ENCODE measurements around the gene TMEM265.

GRCh38 chr16:30094624-30095200 is 1.3 kb downstream of the YPEL3 start:
- RRBS, result no CpG with 5 or more reads among the region's 12 CpGs

DNA sequence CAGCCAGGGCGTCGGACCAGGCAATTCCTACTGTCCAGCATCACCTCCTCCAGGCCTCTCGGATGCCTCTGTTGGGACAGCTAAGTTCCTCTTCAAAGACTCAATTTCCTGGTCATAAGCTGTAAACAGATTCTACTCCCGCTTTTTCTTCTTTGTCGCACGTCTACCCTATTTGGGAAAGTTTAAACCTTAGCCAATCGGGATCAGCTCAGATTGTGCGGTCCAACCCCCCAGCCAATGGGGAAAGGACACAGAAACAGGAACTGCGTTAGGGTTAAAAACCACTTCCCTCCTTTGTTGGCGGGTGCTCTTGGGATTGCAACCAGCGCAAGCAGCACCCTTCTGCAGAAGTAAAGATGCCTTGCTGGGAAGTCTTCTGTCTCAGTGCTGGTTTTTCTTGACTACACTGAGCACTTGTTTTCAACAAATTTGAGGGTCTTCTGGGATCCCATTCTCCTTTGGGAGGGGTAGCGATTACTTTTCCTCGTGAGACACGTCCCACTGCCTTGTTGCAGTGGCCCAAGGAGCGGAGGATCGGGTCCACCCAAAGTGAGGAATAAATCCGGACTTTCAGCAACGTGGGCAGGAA is 863 bp upstream of the YPEL3 start:
- RRBS, result no CpG with 5 or more reads among the region's 18 CpGs

GRCh38 chr16:30124225-30124826 is 1.3 kb upstream of the MAPK3 start:
- RRBS, result no CpG with 5 or more reads among the region's 4 CpGs

DNA sequence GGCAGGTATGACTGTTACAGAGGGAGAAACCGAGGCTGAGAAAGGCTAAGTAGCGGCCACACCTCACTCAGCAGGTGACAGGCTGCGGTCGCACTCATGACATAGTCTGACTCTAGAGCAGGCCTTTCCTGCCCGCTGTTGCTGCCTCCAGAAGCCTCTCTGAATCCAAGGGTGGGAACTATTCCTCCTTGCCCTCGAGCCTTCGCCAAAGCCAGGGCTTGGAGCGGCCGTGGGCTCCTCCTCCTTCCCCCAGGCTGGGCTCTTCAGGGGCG is 776 bp upstream of the CORO1A start:
- RRBS, result no CpG with 5 or more reads among the region's 10 CpGs

DNA sequence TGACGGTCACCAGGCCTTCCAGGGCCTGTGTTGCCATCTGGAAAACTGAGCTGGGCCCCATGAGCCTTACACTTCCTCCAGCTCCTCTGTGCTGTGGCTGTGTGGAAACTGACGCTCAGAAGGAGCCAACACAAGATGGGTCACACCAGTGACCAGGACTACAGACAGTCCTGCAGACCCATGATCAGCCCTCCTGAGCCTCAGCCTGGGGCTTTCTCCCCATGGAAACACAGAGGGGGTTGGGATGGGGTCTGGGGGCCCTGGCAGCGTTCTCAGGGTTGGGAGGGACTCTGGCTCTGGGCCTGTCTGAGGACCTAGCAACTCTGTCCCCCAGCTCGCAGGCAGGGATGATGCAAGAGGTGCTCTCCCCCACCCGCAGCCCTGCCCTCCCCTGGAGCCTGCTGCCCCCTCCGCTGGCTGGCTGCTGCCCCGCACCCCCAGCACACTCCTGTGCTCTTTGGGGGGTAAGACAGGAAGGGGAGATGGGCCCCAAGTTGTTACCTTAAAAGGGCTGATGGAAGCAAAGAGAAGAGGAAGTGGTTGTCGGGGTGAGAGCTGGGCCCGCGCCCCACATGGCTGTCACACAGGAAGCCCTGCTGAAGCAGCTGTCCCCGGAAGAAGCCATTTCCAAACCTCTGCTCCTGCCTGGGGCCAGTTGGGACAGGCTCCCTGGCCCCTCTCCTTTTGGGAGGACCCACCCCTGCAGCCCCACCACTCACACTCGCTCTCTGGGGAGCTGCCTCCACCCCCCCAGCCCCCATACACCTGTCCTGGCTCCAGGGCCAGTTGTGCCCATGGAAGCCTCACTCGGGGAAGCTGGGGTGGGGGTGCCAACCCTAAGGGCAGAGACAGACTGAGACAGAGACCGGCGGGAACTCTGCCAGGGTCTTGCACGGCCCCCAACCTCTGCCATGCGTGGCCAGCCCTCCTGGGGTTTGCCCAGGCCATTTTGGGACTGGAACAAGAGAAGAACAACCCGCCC is 2.4 kb downstream of the CORO1A start:
- RRBS, result no CpG with 5 or more reads among the region's 18 CpGs

DNA sequence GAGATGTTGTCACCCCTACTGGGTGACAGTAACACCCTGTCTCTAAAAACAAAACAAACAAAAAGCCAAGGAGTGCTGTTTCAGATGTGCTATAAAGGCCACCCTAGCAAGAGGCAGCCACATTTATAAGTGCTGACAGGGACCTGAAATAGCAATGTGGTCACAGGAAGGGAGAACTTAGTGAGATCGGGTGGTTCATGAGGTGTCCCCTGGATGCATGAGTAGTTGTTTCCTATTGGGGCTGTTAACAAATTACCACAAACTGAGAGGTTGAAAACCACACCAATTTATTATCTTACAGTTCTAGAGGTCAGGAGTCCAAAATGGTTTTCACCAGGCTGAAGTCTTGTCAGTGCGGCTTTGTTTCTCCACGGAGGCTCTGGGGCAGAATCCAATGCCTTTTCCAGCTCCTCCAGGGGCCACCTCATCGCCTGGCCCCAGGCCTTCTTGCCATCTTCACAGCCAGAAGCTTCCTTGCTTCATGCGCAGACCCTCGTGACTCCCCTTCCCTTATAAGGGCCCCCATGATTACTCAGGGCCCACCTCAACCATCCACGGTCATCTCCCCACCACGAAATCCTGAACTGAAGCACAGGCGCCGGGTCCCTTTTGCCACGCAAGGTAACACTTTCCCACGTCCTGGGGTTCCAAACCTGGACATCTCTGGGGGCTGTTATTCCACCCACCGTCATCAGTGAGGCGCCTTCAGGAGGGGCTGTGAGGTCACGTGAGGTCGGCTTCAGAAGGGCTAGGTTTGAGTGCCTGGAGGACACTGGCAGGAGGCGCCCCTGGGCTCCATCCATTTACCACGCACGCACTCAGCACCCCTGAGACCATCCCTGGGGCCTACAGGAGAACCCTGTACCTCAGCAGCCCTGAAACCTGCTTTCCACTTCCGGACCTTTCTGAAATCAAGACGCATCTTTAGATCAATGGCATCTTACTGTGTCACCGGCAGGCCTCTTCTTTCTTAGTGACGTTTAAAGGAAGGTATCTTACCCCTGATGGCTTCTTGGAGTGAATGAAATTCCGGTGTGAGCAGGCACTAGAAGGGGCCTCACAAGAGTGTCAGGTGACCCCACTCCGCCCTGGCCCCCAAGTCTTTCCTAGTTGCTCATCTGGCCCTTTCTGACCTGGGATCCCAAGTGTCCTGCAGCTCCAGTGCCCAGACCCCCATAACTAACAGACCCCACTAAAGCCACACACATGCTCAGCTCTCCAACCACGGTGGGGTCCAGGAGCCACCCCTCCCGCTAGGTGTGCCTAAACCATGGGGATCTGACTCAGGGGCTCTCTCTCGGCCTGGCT is 4.2 kb downstream of the CD2BP2 start:
- RRBS, result 100% methylated on average over 2 of the region's 28 CpGs

GRCh38 chr16:30352931-30353636 is 2.0 kb downstream of the CD2BP2 start:
- RRBS, result no CpG with 5 or more reads among the region's 19 CpGs

- RRBS, result no CpG with 5 or more reads among the region's 7 CpGs
Measured at GRCh38 chr16:30372805-30373181, 1.8 kb upstream of the MYL11 start.

- RRBS, result no CpG with 5 or more reads among the region's 20 CpGs
Measured at GRCh38 chr16:30429523-30429885, 326 bp downstream of the DCTPP1 start.

- RRBS, result 63% methylated on average over 10 of the region's 39 CpGs
Measured at GRCh38 chr16:30524117-30524846, 2.1 kb downstream of the ZNF768 start.

- RRBS, result 88% methylated on average over 13 of the region's 42 CpGs
Measured at GRCh38 chr16:30663976-30665193, 6.2 kb downstream of the FBRS start.

- RRBS, result no CpG with 5 or more reads among the region's 7 CpGs
Measured at GRCh38 chr16:30710670-30711177, 11.8 kb downstream of the SRCAP start.

DNA sequence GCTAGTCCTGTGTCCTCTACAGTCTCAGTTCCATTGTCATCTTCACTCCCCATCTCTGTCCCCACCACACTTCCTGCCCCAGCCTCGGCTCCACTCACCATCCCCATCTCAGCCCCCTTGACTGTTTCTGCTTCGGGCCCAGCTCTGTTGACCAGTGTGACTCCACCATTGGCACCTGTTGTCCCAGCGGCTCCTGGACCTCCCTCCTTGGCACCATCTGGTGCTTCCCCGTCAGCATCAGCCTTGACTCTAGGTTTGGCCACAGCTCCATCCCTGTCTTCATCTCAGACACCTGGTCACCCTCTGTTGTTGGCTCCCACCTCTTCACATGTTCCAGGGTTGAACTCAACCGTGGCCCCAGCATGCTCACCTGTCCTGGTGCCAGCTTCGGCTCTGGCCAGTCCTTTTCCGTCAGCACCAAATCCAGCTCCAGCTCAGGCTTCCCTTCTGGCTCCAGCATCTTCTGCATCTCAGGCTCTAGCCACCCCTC is 16.7 kb upstream of the TMEM265 start:
- RRBS, result no CpG with 5 or more reads among the region's 7 CpGs

GRCh38 chr16:30740265-30741045 is at the start of gene TMEM265:
Gene TMEM265 (plus strand): TSS chr16:30740642.
- RRBS, result no CpG with 5 or more reads among the region's 8 CpGs

GRCh38 chr16:30741271-30742260 is 1.1 kb downstream of the TMEM265 start:
- RRBS, result no CpG with 5 or more reads among the region's 10 CpGs

DNA sequence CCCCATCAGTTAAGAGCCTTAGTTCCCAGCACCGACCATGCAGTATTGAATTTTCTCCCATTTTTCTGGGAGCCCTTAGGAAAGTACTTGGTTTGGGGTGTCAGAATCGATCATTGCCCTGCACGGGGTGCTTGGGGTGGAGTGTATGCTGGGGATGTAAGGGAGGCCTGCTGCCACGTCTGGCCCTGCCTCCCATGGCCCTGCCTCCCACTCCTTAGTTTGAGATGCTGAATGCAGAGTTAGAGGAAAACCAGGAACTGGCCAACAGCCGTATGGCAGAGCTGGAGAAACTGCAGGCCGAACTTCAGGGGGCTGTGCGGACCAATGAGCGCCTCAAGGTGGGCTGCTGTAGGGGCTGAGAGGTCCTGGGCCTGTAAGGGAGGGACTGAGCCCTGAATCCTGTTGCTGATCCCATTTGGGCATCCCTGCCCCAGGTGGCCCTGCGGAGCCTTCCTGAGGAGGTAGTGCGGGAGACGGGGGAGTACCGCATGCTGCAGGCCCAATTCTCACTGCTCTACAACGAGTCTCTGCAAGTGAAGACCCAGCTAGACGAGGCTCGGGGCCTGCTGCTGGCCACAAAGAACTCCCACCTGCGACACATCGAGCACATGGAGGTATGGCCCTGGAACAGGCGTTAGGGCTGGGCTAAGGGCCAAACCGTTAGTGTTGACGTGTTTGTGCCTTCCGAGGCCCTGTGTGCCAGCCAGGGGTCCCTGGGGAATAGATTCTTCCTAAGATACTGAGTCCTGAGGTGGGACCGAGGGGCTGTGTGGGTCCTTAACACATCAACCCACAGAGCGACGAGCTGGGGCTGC is 4.0 kb downstream of the RNF40 start:
- RRBS, result no CpG with 5 or more reads among the region's 24 CpGs

DNA sequence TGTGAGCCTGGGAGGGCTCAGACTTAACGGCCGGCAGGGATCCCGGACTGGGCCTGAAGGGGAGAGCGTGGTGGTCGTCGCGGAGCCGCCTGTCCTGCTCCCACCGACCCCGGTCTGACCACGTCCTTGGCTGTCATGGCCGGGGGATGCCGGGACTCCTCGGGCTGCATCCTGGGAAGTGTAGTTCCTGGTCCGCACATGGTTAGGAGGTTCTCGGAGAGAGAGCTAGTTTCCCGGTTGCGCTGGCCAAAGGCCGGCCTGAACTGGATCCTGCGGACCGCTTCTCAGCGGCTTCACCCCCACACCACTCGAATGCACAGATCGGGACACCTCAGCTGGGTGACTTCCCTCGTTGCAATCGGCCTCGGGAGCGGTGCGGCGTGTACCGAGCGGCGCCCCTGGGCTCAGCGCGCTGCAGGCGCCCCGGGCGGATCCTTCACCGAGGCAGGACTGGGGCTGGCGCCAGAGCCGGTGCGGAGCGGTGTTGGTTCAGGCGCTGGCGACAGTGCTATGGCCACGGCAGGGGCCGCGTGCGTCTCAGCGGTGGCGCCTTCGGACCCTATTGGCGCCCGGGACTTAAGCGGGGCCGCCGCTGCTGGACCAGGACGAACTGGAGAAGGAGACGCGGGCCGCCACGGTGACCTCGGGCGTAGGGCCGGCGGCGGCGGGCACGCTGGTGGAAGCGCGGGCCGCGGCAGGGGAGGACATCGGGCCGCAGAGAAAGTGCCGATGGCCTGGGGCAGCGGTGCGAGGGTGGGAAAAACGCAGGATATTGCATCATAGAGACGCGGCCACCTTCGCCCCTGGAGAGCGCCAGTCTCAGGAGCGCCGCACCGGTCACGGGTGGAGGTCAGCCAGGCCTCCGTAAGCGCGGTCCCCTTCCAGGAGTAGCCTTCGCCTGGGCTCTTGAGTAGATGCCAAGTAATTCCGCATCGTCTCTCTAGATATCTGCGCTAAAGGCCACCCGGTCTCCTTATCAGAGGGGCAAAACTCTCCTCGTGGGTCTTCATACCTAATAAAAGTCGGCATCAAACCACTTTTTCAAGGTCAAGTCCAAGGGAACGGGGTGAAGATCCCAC is 11.4 kb downstream of the ZNF629 start:
- RRBS, result 1% methylated on average over 36 of the region's 98 CpGs

DNA sequence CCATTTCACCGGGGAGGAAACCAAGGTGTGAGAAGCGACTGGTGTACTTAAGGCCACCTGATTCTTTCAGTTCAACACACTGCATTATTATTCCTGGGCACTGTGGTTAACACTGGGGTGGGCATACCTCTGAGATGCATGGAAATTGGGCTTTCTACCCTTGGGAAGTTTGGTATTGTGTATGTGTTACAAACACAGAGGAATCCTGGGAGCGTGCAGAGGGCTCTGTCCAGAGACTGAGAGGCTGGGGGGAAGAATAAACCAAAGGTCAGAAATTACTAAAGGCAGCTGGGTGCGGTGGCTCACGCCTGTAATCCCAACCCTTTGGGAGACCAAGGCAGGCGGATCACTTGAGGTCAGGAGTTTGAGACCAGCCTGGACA is 939 bp upstream of the ZNF629 start:
- RRBS, result no CpG with 5 or more reads among the region's 6 CpGs

GRCh38 chr16:30853588-30854330 is 40.1 kb downstream of the BCL7C start:
- RRBS, result no CpG with 5 or more reads among the region's 5 CpGs

DNA sequence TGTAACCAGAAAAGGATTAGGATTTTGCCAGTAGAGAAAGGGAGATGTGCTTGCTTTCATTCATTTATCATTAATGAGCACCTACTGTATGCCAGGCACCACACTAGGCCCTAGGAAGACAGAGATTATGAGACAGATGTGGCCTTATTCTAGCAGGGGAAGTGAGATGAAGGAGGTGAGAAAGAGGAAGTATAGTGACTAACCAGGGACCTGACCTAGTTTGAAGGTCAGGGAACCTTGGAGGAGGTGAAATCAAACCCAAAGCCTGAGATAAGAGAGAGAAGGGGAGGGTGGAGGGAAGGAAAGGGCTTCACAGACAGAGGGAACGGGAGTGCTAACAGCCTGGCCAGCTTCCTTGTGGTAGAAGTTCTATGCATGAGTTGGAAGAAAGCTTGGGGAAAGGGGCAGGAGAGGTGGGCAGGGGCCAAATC is 17.4 kb downstream of the BCL7C start:
- RRBS, result no CpG with 5 or more reads among the region's 1 CpG